Pericardium fibroblast (primary cell): Measurements from ENCODE around the gene MPC1.

- RAMPAGE, long total RNA, result no peak
Observed at GRCh38 chr6:164345871-164346386, 931.4 kb downstream of the QKI start.

- RAMPAGE, long total RNA, result no peak
Observed at GRCh38 chr6:164826663-164827228, 482.7 kb downstream of the C6orf118 start.

GRCh38 chr6:165010078-165010443 is 299.3 kb downstream of the C6orf118 start:
- RAMPAGE, long total RNA, result no peak

- RAMPAGE, long total RNA, result no peak
Observed at GRCh38 chr6:165605182-165605798, 57.8 kb downstream of the PDE10A start.

GRCh38 chr6:165648907-165649435 is 14.1 kb downstream of the PDE10A start:
- RAMPAGE, long total RNA, result no peak

DNA sequence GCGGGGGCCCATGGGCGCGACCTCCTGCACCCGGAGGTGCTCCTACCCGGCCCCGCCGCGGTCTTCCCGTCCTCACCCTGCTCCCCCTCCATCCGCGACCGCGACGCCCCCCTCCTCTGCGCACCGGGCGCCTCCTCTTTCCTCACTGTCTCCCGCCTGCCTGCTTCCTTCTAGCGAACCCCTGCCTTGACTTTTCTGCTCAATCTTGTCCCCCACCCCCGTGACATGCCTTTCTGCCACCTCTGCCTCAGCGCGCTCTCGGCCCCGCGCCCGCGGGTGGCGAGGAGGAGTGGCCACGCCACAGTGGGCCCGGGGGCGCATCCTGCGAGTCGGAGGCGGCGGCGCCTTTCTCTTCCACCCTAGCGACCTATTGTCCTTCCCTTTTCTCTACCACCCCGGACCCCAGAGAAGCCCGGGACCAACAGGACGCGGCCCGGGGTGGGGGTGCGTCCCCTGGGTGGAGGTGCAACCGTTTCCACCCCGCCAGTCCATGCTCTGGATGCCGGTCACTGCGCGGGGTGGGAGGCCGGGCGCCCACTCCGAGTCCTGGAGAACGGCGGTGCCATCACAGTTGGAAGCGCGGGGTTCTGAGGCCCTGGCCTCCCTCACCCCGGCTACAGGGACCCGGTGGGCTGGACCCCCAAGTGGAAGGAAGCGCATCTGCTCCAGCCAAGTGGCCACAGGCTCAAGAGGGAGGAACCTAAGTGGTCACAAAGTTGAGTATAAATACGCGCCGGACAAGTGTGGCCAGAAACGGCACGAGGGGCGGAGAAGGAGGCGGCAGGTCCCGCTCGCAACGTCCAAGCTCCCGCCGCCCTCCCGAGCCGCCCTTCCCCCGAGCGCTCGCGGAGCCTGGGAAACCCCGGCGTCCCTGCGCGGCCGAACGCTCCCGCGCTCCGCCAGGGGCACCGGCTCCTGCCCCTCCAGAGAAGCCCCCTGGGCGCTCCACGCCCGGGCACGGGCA is 1.9 kb downstream of the PDE10A start:
- RAMPAGE, long total RNA, result no peak

DNA sequence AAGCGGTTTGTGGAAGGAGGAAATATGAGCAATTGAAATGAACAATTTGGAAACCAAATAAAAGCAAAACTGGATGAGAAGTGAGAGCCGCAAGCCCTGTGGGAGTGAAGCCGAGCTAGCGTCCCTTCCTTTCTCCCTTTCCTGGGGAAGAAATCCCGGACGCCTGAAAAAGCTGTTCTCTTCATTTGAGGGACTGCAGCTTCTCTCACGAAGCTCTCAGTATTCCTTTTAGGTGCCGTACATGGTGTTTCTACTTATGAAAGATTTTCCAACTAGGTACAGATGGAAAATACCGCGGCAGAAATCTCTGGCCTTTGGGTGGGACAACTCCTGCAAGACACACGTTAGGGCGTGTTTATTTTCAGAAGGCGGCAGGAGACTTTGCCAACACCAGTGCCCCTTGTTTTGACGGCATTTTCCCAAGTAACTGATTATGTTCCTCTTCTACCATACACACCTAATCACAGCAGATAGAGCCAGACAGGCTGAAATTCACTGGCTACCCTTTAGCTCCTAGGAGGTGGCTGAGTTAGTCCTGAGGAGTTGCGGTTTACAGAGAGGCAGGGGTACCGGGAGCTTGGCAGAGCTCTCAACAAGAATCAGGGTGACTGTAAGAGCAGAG is 183.7 kb upstream of the PDE10A start:
- RAMPAGE, long total RNA, result no peak

- RAMPAGE, long total RNA, result no peak
Observed at GRCh38 chr6:166057791-166058700, 109.6 kb downstream of the TBXT start.

GRCh38 chr6:166286558-166287328 is 21.4 kb downstream of the PRR18 start:
- RAMPAGE, long total RNA, result no peak

DNA sequence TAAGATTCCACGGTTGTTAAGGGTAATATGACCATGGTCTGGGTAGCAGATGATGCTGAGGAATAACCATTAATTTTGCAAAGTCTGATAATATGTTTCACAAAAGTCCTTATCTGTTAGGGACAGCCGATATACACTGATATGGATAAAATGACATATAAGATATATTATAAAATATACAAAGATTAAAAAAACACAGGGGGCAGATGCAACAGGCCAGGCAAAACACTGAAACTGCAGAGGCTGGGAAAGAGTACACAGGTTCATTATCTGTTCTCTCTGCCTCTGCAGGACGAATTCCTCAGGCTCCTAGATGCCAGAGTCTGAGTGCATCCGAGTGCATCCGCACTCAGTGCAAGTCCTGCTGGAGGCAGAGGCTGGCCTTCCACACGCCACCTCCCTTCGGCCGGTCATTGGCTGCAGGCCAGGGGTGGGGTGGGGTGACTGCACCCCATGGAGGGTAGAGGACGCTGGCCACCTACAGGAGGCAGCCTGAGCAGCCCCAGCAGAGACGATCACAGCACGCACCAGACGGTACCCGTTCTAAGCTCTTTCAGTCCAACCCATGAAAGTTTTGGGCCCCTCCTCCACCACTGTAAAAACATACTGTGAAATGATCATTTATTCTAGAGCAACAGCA is 11.8 kb downstream of the SFT2D1 start:
- RAMPAGE, long total RNA, result no peak

GRCh38 chr6:166351818-166352538 is 9.6 kb upstream of the SFT2D1 start:
- RAMPAGE, long total RNA, result no peak

GRCh38 chr6:166382538-166383049 is at the start of gene MPC1:
TSS of gene MPC1 (minus strand) at chr6:166382940.
- RAMPAGE, long total RNA, result start-site peak on the minus strand at chr6:166382885-166383006, 1,046 and 909 reads in 2 replicates

- RAMPAGE, long total RNA, result no peak
Observed at GRCh38 chr6:166393971-166394467, 11.3 kb upstream of the MPC1 start.

DNA sequence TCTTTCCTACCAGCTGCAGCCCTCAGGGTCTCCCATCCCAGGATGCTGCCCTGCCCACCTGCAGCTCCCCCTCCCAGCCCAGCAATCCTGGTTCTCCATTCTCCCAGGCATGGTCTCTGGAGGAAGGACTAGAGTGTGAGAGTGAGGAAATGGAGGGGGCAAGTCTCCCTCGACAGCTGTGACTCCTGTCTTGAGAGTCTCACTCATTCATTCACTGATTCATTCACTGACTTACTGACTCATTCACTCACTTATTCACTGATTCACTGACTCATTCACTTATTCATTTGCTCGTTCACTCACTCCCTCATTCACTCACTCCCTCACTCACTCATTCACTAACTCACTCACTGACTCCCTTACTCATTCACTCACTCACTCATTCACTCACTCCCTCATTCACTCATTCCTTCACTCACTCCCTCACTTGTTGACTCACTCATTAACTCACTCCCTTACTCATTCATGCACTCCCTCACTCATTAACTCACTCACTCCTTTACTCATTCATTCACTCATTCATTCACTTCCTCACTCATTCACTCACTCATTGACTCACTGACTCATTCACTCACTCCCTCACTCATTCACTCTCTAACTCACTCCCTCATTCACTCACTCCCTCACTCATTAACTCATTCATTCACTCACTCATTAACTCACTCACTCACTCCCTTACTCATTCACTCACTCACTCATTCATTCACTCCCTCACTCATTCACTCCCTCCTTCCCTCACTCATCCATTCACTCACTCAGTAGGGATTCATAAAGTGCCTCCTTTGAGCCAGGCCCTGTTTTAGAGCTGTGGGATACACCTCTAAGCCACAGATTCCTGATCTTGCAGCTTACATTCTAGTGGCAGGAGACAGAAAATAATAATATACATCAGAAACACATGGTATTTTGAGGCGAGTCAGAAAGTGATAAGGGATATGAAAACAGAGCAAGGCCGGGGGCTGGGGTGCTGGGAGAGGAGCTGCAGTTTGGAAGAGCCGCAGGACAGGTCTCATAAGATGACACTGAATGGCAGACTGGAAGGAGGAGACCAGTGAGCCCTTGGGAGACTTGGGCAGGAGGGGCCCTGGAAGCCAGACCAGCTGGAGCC is 84.1 kb upstream of the MPC1 start:
- RAMPAGE, long total RNA, result no peak

DNA sequence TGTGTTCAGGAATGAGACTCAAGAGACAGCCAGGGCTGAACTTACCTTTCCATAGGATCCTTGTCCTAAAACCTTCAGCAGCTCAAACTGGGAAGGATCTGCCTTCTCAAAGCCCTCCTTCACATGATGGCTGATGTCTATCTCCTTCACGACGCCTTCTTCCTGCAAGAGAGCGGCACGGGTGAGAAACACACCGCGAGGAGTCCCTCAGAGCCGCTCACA is 47.9 kb downstream of the RAMACL start:
- RAMPAGE, long total RNA, result no peak

GRCh38 chr6:166569311-166570025 is 17.0 kb downstream of the RAMACL start:
- RAMPAGE, long total RNA, result no peak

DNA sequence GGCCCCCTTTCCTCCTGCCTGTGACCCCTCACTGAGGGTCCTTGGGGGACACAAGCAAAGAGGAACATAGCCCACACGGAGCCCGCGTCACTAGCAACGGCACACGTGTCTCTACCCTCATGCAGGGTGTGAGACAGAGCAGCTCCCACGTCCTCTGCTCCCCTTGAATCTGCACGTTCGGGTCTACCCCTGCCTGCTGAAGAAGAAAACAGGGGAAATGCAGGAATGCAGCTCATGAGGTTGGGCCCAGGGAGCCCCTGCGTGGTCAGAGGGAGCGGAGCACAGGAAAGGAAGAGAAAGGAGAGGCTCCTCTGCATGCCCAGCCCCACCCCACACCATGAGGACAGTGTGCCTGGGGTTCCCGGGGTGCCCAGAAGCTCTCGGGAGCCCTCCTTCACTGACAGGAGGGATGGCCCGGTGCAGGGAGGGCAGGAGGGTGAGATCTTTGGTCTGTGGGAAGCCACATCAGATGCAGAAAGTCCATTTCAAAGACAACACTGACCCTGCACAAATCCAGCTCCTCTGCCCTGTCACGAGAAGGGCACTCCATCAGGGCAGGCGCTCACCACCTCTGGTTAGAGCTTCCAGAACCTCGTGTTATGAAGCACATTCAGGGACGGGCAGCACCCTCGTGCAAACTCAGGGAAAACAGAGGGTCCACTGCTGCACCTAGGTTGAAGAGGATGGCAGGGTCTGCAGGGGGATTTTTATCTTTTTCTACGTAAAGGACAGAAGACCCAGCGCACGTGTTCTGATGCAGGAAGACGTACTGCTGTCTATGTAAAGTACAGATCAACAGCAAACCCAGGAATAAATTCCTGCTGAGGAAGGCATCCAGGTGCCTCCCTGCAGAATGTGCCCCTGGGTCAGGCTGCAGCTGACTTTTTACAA is 13.5 kb downstream of the RAMACL start:
- RAMPAGE, long total RNA, result no peak

DNA sequence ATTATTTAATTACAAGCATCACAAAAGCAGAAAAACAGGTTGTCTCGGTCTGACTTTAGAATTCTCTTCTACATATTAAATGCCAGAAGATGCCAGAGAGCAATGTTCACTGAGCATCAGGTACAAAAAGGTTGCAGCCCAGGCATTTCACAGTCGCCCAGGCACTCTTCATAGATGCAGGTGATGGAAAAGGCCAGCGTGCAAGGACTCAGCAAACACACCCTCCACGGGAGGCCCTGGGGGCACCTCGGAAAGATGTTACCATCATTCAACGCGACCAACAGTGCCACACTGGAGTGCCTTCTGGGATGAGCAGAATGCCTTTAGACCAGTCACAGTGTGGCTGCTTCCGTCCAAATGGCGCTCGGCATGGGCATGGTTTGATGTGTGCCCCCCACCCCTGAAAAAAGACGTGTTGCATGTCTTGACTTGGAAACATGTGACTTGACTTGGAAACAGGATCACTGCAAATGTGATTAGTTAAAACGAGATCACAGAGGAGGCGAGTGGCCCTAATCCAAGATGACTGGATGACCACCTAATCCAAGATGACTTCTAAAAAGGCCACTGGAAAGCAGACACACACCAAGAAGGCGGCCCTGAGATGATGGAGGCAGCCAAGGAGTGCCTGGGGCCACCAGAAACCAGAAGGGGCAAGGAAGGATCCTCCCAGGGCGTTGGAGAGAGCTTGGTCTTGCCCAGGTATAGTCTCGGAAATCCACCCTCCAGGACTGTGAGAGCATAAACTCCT is 4.7 kb upstream of the RAMACL start:
- RAMPAGE, long total RNA, result no peak

GRCh38 chr6:166636632-166637160 is 9.6 kb upstream of the RPS6KA2 start:
- RAMPAGE, long total RNA, result no peak

DNA sequence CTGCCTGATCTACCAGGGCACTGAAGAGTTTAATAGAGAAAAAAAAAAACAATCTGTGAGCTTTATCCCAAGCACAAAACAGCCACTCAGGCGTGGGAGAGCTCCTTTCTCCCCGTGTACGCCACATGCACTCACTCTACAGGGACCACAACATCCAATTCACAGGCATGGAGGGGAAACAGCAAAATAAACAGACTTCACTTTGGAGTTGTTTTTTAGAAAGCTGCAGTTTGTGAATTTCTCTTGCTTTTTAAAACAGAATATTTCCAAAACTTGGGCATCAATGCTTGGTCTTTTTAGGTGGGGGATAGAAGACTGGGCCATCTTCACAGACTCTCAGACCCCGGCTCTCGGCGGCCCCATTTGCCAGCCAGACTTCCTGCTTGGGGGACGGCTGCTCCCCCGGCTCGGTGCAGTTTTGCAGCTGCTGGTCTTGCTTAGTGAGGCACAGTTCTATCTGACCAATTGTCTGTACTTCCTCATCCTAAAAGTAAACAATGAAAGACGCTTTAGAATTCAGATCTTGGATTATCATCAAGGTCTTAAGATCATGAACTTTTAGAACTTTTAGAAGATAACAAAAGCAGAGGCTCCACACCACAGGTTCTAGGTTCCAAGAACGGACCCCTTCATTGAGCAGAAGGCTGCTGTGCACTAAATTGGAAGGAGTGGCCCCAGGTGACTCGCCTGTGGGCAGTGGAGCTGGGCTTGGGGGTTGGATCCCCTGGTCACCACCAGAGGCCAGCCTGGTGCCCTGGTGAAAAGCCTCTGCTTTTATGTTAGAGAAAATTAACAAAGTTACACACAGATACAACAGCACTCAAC is 26.8 kb downstream of the RNASET2 start:
- RAMPAGE, long total RNA, result no peak